ENCODE measurements around the genes UCP2, PGM2L1 and TPBGL.

GRCh38 chr11:73378024-73378352 is 1.8 kb downstream of the RELT start:
- PRO-cap: no peak

DNA sequence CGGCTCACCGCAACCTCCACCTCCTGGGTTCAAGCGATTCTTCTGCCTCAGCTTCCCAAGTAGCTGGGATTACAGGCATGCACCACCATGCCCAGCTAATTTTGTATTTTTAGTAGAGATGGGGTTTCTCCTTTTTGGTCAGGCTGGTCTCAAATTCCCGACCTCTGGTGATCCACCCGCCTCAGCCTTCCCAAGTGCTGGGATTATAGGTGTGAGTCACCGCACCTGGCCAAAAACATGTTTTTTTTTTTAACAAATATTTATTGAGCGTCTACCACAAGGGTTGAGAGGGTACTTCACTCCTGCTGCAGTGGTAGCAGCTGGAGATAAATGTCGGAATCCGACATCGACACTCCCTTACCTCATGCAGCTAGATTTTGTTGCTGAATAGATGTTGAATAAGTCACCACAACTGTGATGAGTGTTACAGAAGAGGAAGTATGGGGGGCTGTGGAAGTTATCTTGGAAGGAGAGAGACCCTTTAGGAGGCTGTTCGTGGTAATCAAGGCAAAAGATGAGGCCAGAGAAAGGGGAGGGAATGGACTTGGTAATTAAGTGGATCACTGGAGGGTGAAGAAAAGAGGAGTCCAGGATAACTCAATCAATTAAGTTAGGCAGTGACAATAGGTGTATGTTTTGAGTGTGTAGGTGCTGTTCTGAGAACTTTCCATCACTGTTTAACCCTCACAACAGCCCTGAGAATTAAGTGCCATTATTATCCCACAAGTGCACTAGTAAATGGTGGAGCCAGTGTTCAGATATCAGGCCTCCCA is 1.1 kb downstream of the DNAJB13 start:
- PRO-cap: no peak

DNA sequence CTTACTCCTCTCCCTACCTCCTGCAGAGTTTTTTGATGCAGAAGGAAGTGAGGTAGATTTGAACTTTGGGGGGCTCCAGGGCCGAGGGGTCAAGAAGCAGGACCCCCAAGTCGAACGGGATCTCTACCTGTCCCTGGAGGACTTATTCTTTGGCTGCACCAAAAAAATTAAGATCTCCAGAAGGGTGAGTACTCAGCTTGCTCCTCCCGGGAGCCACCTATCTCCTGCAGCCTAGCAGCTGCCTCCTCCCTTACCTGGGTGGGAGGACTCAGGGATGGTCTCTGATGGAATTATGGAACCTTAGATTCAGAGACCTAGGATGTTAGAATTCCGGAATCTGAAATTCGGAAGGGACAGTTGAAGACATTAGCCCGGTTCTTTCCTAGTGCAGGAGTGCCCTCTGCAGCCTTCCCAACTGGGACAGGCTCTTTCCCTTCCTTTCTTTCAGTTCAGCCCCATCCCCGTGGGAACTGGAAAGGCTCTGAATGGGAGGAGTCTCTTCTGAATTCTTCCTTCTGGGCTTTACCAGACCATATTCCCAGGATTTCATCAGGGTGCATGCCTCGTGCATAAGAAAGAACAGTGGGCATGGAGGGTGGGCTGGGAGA is 14.1 kb downstream of the DNAJB13 start:
- PRO-cap: no peak

- PRO-cap: no peak
Measured at GRCh38 chr11:73972688-73973277, 9.9 kb downstream of the UCP2 start.

DNA sequence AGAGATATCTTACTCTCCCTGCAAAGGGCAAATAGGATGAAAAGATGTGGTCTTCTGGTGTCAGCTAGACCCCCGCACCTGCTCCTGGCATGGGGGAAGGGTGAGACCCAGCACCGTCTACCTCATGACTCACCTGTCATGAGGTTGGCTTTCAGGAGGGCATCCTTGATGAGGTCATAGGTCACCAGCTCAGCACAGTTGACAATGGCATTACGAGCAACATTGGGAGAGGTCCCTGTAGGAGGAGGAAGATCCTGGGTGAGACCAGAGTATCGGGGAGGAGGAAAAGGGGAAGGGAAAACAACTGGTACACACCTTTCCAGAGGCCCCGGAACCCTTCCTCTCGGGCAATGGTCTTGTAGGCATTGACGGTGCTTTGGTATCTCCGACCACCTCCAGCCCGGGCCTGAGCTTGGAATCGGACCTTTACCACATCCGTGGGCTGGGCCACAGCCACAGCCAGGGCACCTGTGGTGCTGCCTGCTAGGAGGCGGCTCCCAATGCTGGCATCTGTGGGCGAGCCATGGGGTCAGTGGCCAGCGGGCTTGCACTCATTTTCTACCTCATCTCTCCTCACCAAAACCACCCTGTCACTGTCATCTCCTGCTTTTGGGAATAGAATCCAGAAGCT is 6.0 kb downstream of the UCP2 start:
- PRO-cap: no peak

DNA sequence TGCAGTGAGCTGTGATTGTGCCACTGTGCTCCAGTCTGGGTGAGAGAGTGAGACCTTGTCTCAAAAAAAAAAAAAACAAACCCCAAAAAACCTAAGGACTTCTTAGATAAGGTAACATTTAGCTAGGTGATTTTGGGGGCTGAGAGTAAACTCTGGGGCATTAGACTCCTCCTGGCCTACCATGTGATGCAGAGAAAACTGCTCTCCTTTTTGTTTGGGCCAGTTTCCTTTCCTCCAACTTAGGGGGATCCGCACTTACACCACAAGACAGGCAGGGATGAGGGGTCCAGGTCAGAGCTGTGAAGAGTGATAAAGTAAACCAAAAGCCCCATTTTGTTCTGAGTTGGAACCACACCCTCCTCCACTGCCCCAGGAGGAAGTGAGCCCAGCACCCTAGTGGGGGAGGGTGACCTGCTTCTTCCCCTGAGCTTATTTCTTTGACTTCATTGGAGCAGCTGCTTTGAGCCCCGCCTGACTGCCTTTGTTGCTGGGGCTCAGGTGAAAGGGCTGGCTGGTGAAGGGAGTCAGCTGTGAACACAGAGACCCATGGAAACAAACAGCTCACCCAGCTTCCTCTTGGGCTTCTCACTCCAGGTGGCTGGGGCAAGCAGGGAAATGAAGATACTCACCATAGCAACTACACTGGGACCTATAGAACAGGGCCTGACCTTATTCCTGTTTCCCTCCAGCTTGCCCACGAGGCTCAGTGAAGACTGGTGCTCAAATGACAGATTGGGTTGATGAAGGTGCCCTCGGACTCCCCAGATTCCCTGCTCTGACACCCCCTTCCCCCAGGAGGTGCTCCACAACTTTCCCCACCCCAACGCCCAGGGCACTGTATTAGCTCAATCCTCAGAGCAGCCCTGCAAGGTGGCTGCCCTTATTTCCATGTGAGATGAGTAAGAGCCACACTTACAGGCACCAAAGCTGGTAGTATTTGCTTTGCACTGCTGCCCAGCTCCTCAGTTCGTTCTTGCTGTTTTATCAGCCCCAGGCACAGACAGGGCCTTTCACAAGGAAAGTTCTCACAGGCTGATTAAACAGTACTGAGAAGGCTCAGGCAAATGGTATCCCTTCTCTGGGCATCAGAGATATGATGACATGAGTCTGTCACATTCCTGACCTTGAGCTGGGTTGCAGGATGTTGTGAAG is 2.5 kb downstream of the UCP2 start:
- PRO-cap: no peak

- PRO-cap: bidirectional peak, plus-strand start at chr11:73982962, minus-strand start at chr11:73982843
Measured at GRCh38 chr11:73982588-73983167, at the start of gene UCP2. UCP2 (minus strand) TSS chr11:73982843.

- PRO-cap: no peak
Measured at GRCh38 chr11:74018237-74019145, 9.6 kb upstream of the UCP3 start.

- PRO-cap: no peak
Measured at GRCh38 chr11:74022452-74023130, 13.7 kb upstream of the UCP3 start.

DNA sequence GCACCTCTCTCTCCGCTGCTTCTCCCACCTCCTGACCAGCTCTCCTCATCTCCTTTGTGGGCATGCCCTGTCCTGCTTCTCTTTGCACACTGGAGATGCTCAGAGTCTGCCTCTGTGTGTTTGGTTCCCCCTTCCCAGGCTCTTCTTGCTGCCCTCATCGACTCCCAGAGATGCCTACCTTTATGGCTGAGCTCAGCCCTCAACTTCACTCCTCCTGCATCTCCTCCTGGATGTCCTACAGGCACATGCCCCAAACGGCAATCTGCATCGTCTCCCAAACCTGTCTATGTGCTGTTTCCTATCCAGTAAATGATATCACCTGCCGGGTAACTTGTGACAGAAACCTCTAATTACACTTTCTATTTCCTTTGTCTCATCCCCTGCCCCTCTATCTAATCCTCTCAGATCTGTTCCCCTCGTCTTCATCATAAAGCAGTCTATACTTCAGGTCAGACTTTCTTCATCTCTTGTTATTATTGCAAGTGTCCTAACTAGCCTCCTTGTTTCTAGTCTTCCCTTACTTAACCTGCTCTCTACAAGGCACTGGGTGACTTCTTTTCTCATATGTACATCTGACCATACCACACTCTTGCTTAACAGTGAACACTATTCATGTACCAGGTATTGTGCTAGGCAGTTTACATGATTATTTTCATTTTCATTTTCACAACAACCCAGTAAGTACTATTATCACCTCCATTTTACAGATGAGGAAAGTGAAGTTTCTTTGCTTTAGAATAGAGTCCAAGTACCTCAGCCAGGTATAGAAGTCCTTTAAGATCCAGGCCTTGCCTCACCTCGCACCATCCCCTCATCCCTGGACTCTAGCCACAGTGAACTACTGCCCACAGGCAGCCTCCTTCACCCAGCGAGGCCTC is 21.9 kb upstream of the UCP3 start:
- PRO-cap: no peak

DNA sequence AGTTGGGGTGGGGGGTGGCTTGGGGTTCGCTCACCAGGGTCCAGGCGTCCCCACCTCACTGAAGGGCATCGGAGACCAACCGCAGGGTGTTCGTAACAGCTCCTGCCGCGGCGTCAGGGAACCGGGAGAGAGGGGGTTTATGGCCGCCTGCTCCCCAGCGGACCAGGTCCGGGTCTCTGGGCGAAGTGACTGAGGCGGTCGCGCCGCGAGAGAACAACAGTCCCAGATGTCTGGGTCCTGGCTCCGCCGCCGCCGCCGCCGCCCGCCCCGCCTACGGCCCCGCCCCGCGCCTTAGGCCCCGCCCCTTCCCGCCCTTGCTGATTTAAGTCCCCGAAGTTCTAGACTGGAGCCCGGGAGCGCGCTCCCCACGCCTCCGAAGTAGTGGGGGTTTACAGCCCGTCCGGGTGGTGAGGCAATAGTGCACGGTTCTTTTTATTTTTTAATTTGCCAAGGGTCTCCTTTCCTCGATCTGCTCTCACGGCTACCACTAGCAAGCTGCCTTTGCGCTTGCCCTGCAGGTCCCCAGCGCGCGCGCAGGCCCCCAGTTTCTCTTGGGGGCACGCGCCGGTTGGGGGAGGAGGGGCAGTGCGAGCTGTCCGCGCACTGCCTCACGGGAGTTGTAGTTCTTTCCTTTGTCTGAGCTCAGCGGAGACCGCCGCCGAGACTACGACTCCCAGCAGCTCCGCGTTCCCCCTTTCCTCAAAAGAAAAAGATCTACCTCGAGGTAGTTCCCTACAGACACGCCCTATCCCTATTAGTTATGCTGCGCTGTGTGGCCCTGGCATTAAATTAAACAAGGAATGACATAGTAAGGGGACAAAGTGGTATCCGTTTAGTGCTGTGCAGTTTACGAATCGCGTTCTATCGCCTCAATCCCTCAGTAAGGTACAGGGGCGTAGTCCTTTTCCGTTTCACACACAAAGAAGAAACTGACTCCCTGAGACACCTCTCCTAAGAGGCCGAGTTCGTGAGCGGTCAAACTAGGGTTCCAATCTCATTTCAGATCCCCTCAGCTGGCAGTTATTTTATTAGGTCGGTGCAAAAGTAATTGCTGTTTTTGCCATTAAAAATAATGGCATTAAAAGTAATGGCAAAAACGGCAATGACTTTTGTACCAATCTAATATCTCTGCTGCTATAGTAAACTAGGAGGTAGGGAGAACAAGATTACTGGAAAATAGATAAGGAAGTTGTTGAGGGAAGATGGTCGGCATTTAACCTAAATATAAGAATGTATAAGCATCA is at the start of gene PGM2L1:
PGM2L1 (minus strand) TSS at position 228 of the 1,244 bp plus-strand sequence.
- PRO-cap: bidirectional peak, plus-strand start at position 341 of the sequence, minus-strand start at position 273 of the sequence; bidirectional peak, plus-strand start at position 648 of the sequence, minus-strand start at position 570 of the sequence

- PRO-cap: no peak
Measured at GRCh38 chr11:74685923-74686177, 45.4 kb downstream of the CHRDL2 start.

- PRO-cap: no peak
Measured at GRCh38 chr11:75035675-75036159, 47.0 kb downstream of the NEU3 start.

- PRO-cap: no peak
Measured at GRCh38 chr11:75151264-75151754, 402 bp downstream of the SLCO2B1 start.

DNA sequence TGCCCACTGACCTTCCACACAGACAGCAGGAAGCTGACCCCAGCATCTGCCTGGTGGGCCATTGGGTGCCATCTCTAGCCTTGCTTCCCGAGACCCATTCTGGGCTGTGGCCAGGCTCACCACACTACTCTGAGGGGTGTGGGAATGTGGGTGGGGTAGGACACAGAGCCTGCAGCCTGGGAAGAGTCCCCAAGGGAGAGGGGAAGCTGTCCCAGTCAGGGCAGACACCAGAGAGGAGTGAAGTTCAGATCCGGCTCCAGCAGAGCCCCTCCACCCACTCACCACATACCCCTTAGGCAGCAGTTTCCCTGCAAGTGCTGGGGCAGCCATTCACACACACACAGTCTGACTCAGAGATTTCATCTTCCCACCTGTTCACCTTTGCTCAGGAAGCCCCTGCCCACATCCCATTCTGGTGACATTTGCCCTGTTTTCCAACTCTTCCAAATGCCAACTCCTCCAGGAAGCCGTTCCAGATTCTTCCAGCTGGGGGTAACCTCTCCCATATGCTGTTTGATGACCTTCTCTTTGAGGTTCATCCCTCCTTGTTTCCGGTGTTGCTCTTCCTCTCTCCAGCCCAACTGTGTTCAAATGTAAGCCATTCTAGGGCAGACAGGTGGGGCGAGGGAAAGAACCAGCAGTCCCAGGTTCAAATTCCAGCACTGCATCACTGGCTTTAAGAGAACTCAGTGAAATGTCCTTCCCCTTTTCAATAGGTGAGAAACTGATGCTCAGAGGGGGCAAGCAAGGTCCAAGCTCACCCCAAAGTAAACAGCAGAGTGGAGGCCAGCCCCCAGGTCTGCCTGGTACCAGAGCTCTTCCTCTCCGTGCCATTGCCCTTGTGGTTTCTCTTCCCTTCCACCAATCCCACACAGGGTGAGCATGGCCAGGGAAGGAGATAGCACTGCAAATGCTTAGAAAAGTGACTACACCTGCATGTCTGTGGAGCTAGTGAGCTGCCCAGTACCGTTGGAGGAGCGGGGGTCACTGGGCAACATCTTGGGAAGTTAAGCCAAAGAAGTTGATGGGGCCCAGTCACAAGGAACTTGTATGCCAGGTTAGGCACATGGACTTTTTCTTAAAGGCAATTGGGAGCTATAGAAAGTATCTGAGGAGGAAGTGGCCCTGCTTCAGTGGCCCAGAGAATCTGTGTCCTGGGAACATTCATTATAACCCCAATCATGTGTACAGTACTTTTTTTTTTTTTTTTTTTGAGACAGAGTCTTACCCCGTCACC is 2.2 kb downstream of the SLCO2B1 start:
- PRO-cap: no peak

GRCh38 chr11:75240353-75240898 is at the start of gene TPBGL:
TPBGL (plus strand) TSS chr11:75240774.
- PRO-cap: unidirectional peak, plus-strand start at chr11:75240790

DNA sequence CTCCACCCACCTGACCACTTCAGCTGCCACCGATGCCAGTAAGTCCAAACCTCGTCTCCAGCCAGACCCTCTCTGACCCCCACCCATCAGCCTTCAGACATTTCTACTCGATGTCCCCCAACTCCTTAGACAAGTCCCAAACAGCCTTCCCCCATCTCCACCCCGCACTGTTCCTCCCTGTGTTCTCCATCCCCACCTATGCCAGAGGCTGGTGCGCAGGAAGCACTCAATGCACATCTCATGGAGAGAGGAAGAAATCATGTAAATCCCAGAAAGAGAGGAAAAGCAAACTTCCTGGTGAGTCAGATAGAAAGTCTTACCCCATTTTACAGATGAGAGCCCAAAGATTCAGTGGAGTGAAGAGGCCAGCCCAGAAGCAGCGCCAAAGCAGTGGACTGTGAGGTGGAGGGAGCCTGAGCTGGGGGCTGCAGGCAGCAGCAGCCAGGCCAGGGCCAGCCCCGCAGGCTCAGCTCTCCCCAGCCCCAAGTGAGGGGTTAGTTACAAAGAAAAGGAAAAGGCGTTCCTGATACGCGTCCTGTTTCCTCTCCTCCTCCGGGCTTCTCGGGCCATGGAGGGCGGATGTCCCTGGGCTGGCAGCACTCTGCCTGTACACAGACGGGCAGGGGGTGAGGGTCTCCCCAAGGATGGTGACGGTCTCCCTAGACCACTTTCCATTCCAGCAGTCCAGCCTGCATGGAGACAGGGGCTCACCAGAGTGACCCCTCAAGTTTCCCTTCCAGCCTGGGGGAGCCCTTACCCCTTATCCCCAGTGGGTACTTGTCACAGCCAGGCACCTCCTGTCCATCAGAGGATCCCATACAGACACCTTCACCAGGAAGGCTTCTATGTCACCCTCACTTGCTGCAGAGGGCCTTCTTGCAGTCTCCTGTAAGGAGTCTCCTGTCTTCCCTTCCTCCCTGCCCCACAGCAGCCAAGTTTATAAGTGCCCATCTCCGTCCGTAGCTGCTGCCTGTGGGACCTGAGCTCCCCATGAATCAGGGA is 44.9 kb downstream of the ARRB1 start:
- PRO-cap: bidirectional peak, plus-strand start at position 351 of the sequence, minus-strand start at position 159 of the sequence; bidirectional peak, plus-strand start at position 569 of the sequence, minus-strand start at position 488 of the sequence

DNA sequence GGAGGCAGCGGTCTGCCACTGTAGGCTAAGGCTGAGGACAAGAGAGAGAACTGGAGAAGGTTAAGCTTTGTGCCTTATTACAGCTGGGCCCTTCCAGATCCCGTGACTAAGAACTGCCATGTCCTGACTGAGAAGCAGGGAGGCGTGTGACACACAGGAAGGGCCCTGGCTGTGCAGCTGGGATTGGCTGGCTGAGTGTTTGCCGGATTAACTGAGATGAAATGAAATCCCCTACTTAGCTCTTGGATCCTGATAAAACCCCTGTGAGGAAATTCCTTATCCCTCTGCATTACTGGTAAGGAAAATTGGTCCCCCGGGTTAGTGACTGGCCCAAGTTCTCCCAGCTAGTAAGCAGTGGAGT is 38.0 kb downstream of the ARRB1 start:
- PRO-cap: unidirectional peak, minus-strand start at position 104 of the sequence

DNA sequence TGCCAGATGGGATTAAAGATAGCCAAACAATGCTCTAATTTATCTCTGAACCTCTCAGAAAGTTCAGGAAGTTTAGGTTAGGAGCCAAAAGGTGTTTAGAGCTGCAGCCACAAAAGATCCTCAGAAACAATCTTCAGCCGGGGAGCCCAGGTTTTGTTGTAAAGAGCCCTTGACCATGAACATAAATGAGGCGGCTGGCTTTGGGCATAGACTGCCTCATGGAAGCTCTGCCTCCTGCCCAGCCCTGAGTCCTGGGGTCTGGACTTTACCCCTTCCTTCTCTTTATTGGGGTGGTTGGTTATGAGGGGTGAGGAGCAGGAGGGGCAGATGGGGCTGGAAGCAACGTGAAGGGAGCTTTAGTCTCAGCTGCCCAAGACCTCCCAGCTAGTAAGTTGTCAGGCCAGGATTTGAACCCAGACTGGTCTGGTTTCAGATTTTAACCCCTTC is 20.4 kb upstream of the ARRB1 start:
- PRO-cap: no peak

DNA sequence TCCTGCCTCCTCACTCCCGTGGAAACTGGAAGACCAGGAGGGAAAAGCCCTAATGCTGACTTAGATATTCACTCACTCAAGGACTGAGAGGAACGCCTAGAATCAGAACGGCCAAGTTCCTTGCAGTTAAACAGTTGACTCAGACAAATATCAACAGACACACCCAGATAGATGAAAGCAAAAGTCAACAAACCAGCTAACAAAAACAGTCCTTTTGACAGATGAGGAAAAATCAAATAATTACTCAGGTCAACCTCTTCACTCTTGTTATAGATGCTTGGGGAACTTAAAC is 20.8 kb upstream of the ARRB1 start:
- PRO-cap: no peak